Bronchial epithelial cell (primary cell): ENCODE measurements around the gene LCN1.

DNA sequence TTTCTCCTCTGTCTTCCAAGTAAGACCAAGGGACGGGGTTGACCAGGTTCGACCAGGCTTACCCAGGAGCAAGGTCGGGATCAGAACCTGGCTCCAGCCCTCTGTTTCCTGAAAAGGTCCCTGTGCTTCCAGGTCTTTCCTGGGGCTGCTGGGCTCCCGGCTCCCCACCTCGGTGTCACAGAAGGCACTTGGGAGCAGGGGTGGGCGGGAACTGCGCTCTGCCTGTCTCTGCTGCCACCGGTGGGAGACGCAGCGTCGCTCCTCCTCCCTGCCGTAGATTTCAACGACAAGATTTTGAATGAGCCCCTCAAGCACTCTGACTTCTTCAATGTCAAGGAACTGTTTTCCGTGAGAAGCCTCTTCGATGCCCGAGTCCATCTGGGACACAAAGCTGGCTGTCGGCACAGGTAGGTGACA lies 1.1 kb downstream of the MRPS2 start:
- RRBS, 2 experiments, result 57 to 64% methylated on average over 5 of the region's 17 CpGs

DNA sequence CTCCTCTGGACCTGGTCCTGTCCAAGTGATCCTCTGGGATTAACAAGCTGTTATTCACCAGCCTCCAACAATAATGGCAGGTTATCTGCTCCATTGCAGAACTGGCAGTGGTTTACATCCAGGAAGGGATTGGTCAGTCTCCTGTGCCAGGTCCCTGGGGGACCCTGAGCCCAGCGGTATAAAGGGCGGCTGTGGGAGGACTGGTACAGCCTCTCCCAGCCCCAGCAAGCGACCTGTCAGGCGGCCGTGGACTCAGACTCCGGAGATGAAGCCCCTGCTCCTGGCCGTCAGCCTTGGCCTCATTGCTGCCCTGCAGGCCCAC lies at the start of gene LCN1:
Gene LCN1 (plus strand): TSS at position 208 of the 322 bp plus-strand sequence.
- RRBS, 2 experiments, result 83 to 88% methylated on average over 2 of the region's 7 CpGs

DNA sequence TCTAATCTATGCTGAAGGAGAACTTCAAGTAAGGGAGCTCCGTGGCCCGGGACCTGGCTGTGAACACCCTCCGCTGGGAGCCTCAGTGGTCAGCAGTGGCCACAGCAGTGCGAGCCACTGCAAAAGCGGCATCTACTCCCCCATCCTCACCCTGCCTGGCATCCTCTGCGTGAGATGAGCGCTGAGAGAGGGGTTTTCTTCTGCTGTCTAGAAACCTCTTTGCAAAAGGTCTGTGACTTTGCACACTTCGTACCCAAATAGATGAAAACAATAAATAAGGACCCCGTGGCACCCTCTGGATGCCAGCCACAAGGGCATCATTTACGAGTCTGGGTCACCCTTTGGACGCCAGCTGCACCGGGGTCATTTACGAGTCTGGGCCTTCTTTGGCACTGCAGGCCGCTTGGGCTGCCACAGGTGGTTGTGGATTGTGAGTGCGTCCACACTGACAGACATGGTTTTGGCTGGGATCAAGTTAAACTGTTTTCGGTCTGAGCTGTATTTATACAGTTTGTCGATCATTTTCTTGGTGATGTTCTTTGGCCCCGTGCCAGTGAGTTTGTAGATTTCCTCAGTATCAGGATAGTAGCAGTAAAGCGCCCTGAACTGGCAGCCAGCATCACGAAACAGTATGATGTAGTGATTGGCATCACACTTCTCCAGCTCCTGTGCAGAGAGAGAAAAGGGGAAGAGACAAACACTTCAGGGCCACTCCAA lies 96.2 kb downstream of the CAMSAP1 start:
- RRBS, 2 experiments, result no CpG with 5 or more reads among the region's 20 CpGs

DNA sequence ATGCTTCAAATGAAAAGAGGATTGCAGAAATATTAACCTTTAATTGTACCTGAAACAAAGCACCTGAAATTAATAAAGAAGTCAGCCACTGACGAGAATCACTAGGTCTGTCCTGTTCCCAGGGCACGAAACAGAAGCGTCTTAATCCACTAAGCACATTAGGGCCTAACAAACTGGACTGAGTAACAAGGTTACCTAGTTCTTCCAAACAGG lies 1.2 kb downstream of the CAMSAP1 start:
- RRBS, 2 experiments, result no CpG with 5 or more reads among the region's 3 CpGs

DNA sequence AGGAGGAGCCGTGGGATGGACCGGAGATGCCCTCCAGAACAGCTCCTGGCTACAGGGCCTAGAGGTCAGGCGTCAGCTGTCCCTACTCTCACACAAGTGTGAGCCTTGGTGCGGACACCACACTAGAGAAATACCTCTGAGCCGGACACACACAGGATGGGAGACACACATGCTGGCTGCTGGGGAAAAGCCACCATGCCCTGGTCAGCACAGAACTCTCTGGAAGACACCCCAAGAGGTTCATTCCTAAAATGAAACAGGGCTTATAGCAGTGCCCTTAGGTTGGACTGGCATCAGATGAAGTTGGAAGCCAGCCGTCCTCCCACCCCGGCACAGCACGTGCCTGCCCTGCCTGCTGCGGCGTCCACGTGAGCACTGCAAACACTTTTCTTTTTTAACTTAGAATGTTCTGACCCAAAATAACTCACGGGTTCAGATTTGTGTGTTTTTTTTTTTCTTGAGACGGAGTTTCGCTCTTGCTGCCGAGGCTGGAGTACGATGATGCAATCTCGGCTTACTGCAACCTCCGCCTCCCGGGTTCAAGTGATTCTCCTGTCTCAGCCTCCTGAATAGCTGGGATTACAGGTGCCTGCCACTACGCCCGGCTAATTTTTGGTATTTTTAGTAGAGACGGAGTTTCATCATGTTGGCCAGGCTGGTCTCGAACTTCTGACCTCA lies 14.2 kb downstream of the UBAC1 start:
- RRBS, 2 experiments, result no CpG with 5 or more reads among the region's 23 CpGs

DNA sequence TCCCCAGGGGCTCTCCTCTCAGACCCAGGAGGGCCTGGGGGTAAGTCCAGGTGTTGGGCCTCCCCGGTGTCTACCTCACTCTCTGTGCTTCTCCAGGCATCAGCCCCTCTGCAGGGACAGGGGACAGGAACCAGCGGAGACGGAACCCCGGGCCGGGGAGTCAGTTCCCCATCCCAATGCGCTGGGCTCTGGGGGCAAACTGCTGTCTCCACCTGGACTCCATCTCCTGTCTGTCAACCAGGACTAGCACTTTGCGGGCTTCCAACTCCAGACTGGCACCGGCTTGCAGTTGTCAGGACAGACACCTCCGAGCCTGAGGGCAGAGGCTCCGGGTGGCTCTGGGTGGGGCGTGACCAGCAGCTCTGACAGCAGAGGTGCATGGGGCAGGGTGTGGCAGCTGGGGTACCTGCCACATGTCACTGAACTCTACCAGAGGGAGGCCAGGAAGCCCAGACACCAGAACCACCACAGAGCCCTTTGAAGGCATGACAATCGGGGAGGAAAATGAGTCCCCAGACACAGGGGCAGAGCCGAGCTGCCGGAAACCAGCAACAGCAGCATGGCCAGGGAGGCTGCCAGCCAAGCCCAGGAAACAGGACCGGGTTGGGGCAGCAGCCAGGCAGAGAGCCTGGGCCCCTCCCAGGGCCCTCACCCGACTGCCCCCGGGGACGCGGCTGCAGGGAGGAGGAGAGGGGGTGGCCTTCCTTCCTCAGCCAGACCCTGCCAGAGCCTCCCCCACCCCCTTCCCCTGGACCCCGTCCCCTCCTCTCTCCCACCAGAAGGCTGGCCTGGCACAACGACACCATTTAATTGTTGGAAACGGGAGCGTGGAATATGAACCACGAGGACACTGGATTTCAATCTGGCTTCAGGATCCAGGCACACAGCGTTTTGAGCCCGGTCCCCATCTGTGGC lies 17.9 kb upstream of the UBAC1 start:
- RRBS, 2 experiments, result 31 to 40% methylated on average over 11 of the region's 26 CpGs

DNA sequence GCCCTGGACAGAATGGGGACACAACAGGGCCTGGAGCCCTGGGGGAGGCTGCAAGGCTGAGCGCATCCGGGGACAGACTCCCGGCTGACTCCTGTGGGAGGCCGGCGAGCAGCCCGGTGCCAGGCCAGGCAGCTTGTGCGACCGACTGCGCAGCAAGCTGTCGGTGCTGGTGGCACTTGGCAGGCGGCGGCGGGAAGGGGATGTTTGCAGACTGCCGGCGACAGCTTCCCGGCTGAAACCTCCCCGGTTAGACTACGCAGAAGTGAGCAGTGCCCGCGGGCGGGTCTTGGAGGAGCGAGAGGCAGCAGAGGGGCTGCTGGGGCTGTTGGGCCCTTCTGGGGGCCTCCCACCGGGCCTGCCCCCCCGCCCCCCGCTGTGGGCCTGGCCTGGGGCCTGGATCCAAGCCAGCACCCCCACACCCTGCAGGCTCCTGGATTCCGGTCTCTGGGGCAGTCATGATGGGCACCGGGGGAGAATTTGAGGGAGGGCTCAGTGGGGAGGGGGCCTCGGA lies 28.8 kb upstream of the UBAC1 start:
- RRBS, 2 experiments, result 3 to 4% methylated on average over 12 to 16 of the region's 28 CpGs

- RRBS, 2 experiments, result no CpG with 5 or more reads among the region's 25 CpGs
Measured at GRCh38 chr9:135994043-135994826, 33.1 kb upstream of the UBAC1 start.

- RRBS, 2 experiments, result no CpG with 5 or more reads among the region's 19 CpGs
Measured at GRCh38 chr9:136009030-136009780, 48.0 kb upstream of the UBAC1 start.

DNA sequence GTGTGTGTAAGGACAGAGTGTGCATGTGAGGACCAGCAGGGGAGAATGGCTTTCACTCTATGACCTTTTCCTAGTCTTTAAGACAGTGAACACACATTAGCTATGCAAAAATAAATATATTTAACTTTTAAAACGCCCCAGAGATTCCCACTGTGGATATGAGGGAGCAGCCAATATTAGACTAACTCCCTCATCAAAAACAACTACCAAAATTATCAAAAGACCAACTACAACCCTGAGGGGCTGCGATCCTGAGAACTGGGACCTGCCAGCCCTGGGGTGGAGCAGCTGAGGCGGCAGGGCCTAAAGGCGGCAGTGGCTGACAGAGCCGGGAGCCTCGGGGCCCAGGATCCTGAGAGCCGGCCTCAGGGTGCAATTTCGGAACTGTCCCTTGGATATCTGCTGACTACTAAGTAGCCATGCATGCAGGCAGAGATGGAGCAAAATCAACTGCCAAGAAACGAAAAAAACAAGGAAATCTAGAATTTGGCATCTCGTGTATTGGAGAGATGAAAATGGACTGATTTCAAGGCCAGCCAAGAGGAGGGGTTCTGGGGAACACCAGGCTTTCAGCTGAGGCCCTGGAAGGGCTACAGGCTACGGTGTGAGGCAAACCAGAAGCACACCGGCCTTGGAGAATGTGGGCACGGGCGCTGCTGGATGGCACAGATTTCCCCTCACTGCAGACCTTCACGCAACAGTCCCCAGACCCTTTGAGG lies 63.6 kb upstream of the UBAC1 start:
- RRBS, 2 experiments, result no CpG with 5 or more reads among the region's 15 CpGs

GRCh38 chr9:136049549-136050134 lies 45.4 kb downstream of the NACC2 start:
- RRBS, 2 experiments, result no CpG with 5 or more reads among the region's 52 CpGs

- RRBS, 2 experiments, result no CpG with 5 or more reads among the region's 30 CpGs
Measured at GRCh38 chr9:136075690-136076556, 19.2 kb downstream of the NACC2 start.

- RRBS, 2 experiments, result 86% methylated on average over 3 of the region's 33 CpGs; no CpG with 5 or more reads in 1 of the 2 experiments
Measured at GRCh38 chr9:136218308-136219125, 13.6 kb upstream of the LHX3 start.

DNA sequence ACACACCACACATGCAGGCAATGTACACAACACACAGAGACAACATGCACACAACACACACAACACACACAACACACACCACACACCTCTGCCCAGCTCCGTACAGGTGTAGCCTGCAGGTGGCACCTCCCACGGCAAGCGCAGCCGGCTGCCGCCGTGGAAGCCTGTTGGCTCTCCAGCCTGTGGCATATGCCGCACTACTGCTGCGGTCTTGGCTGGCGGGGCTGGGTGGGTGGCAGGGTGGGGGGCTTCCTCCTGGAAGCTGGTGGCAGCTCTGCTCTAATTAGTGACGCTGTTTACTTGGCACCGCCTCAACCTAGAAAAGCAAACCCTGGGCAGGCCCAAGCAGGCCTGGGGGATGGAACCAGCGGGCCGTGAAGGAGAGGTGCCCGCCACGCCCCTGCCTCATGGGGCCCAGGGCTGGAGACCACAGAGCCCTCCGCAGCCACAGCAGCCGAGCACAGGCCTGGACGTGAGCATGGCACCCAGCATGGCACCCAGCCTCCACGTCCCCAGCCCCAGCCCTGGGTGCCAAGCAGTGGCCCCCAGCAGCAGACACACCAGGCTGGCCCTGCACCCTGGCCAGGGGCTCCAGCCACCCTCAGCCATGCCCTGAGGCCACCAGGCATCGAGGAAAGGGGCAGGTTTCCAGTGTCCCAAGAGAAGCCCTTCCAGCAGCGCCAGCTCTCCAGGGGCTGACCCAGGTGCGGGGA lies 5.2 kb upstream of the CCDC187 start:
- RRBS, 2 experiments, result no CpG with 5 or more reads among the region's 22 CpGs

GRCh38 chr9:136310487-136311221 lies 6.8 kb upstream of the CCDC187 start:
- RRBS, 2 experiments, result no CpG with 5 or more reads among the region's 28 CpGs

GRCh38 chr9:136311318-136311850 lies 7.5 kb upstream of the CCDC187 start:
- RRBS, 2 experiments, result no CpG with 5 or more reads among the region's 13 CpGs

DNA sequence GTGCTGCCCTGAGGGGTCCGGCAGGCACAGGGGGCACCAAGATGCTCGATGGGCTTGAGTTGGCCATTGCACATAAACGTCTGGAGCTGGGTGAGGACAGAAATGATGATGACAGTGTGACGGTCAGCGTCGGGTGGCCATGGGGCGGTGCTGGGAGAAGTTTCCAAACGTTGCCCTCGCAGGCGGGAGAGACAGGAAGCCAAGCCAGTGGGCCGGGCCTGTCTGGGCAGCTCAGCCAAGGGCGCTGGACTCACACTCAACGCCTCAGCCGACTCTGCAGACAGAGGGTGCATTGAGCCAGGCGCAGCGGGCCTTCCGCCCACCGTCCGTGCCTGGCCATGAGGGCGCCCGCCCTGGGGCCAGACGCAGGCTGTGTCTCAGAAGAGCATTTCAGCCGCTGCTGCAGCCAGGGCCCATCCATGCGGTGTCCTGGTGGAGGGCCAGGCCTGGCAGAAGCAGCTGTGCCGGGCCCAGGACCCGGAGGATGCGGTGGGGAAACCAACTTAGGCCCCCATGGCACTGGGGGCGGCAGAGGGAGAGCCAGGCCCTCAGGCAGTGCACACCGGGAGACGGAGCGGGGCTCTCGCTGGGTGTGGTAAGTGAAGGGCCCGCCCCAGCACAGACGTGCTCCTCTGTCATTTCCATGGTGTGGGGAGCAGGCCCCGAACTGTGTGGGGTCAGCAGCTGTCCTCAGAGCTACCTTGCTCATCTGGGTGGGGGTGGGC lies 18.0 kb downstream of the GPSM1 start:
- RRBS, 2 experiments, result 33 to 65% methylated on average over 3 of the region's 35 CpGs

DNA sequence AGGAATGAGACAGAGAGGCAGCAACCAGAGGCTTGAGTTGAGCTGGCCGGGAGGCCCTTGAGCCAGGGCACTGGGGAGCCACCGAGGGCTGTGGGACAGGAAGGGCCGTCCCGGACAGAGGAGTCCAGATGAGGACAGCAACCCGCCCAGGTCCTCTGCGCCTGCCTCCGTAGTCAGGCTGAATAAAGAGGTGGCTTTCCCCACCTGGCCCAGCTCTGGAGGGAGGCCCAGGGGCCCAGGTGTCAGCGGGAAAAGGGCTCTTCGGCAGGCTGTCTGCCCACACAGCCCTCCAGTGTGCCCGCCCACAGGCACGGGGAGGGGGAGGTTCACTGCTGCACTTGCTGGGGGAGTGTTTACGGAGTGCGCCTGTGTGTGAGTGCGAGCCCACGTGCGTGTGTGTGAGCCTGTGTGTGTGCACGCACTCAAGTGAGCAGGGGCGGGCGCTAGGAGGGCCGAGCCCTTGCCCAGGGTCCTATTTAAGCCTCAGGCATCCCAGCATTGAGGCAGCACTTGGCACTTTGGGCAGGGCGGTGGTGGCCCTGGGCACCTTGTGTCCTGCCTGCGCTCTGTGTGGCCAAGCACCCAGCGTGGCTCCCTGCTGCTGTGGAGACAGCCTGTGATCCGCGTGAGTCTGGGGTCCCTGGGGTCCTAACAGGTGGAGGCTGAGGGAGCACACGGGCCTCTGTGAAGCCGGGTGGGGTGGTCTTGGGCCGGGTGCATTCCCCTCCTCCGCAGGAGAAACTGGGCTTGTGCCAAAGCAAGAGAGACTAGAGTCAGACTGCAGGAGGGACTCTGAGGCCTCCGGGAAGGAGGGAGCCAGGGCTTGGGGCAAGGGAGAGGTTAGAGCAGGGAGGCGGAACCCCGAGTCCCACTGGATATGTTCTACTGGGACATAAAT lies 10.8 kb downstream of the DNLZ start:
- RRBS, 2 experiments, result 21 to 23% methylated on average over 7 of the region's 32 CpGs

DNA sequence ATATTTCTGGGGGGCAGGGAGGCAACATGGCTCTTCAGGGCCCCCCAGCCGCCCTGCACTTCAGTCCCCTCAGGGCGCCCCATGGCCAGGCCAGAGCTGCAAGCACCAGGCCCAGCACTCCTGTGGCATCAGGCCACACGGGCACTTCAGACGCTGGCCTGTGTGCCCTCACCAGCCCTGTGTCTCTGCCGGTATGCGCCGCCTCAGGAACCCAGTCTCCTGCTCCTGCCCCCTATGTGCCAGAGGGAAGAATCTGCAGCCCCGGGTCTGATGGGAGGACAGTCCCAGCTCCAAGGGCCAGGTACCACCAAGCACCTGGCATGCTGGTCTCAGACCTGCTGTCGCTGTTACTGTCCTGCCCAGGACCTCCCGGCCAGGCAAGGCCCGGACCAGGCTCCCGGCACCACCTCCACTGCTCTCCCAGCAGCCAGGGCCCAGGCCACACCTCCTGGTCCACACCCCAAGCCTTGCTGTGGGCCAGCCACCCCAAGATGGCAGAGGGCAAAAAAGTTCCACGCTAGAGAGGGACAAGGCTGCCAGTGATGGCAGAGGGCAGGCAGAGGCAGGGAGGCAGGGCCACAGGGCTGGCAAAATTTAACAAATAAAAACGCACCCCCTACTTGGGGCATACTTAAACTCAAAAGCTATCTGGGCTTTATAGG lies 1.2 kb downstream of the DNLZ start:
- RRBS, 2 experiments, result 84 to 85% methylated on average over 6 of the region's 14 CpGs

- RRBS, 2 experiments, result 89 to 92% methylated on average over 2 of the region's 26 CpGs
Measured at GRCh38 chr9:136453271-136454483, 14.0 kb upstream of the INPP5E start.